Placental epithelial cell (primary cell): ENCODE results near the genes GNAI1 and GNAT3.

GRCh38 chr7:77606178-77606925 is 69.3 kb downstream of the PTPN12 start:
- CAGE, long polyA plus RNA, result no peak

DNA sequence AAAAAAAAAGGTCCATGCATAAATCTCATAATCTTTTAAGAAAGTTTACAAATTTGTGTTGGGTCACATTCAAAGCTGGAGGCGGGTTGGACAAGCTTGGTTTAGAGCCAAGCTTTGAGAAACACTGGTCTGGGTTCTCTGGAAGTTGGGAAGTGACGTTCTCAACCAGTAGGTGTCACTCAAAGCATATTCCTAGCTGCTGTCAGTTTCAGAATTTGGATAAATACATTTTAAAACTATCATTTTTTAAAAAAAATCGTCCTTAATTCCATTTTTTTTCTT is 222.3 kb upstream of the TMEM60 start:
- CAGE, long polyA plus RNA, result no peak

GRCh38 chr7:78284975-78285461 is 486.8 kb upstream of the TMEM60 start:
- CAGE, long polyA plus RNA, result no peak

DNA sequence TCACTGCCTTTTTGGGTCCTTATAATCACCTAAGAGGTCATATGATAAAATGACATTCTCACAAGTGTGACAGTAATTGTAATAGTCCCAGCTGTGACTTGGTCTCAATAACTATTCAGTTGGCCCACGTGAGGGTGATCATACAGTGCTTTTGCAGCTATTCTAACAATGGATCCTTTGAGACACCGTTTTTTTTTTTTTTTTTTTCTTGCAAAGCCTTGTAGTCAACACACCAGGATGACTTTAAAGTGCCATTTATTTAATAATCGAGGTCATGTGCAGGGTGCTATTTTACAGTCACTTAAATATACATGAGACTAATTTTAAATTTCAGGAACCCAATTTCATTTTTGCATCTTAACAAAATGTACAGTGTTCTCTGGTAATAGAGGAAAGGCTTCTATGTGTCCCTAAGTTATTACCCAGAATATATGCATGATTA is 760.4 kb upstream of the TMEM60 start:
- CAGE, long polyA plus RNA, result no peak

DNA sequence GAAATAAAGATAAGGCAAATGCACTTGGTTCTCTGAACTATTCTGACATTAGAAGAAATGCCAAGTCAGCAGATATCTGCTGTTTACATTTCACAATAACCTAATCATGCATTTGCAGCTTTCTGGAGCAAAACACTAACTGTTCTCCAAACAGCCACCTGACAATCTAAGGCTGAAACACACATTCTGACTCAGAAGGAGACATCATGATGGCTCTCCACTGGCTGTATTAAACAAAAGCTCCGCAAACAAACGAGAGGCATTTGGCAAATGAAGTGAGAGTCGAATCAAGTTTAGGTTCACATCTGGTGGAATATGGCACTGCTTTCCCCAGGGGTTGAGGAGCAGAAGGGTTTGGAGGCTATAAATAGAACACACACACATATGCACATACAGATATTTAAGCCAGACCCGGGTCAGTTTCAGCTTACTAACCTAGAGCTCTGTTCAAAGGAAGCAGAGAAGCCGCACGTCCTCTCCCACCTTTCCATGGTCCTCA is 683.0 kb downstream of the MAGI2 start:
- CAGE, long polyA plus RNA, result no peak

DNA sequence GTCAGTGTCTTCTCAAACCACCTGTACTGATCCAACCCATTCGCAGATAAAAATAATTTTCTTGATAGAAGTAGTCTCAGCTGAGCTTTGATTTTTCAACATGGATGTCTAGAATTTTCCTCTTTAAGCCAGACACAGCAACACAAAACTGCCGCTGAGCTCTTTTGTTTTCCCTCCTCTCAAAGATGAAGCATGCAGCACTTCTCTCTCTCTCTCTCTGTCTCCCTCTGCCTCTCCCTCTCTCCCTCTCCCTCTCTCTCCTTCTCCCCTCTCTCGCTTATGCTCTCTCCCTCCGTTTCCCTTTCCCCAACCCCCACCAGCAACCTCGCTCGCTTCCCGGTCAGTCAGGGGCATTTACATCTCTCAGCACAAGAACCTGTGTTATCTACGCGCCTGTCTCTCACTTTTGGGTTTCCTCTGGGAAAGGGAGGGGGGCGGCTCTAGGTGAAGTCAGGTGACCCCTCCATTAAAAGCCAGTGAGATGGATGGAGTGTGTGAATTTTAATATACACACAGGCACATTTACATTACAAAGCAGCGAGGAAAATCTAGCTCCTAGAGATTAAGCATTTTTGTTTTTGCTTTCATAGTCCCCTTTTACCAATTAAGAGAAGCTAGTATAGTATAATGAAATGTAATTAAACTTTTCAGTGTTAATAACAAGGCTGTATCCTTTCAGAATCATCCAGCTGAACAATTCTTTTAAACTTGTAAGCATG is 682.4 kb downstream of the MAGI2 start:
- CAGE, long polyA plus RNA, result no peak

- CAGE, long polyA plus RNA, result no peak
Measured at GRCh38 chr7:79235147-79235930, 218.1 kb downstream of the MAGI2 start.

GRCh38 chr7:79454405-79455207 is 1.1 kb upstream of the MAGI2 start:
- CAGE, long polyA plus RNA, result no peak

- CAGE, long polyA plus RNA, result no peak
Measured at GRCh38 chr7:80134206-80135308, at the start of gene GNAI1. GNAI1 (plus strand) TSS chr7:80134831.

DNA sequence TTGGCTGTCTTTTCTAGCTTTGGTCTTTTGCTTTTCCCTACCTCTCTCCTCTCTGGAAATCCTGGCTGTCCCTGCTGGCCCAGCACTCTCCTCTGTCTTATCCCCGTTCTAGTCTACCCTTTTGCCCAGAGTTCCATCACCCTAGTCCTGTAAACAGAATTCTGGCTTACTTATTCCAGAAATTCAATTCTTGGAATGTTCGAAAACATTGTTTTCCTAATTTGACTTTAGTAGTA is 3.0 kb downstream of the GNAI1 start:
- CAGE, long polyA plus RNA, result no peak

DNA sequence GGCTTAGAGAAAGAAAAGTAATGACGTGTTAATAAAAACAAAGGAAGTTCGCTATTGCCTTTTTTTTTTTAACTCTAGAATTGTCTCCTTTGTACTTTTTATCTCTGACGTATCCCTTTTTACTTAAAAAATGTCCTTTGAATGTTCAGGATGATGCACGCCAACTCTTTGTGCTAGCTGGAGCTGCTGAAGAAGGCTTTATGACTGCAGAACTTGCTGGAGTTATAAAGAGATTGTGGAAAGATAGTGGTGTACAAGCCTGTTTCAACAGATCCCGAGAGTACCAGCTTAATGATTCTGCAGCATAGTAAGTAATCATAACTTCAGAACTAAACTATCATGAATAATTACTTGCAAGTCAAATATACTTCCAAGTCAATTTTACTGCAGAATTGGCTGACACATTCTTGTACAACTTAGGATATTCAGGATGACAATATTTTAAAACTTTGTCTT is 64.5 kb downstream of the GNAI1 start:
- CAGE, long polyA plus RNA, result no peak

GRCh38 chr7:80500294-80500914 is 11.5 kb downstream of the GNAT3 start:
- CAGE, long polyA plus RNA, result no peak

- CAGE, long polyA plus RNA, result no peak
Measured at GRCh38 chr7:80511973-80512201, at the start of gene GNAT3. GNAT3 (minus strand) TSS chr7:80512064.

DNA sequence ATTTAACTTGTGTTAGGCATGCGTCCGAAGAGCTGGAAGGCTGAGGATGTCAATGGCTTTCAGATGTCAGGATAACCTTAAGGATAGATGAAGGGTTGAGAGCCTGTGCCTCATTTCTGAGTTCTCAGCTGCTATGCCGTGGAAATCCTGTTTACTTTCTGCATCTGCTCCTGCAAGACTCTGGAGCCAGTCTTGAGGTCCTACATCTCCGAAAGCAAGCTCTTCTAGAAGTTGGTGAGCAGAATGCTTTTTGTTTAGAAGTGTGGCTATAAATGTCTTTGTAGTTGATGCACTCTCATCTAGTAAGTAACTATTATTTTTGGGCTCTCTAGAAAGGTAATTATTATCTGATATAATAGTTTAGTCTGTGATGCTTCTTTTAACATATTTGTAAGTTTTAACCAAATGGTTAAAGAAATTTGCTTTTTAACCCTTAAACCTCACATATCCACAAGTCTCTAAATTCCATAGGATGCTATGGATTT is 36.3 kb upstream of the CD36 start:
- CAGE, long polyA plus RNA, result no peak

- CAGE, long polyA plus RNA, result no peak
Measured at GRCh38 chr7:80722826-80723171, 84.4 kb downstream of the CD36 start.

- CAGE, long polyA plus RNA, result no peak
Measured at GRCh38 chr7:80840260-80840630, 78.6 kb downstream of the SEMA3C start.

DNA sequence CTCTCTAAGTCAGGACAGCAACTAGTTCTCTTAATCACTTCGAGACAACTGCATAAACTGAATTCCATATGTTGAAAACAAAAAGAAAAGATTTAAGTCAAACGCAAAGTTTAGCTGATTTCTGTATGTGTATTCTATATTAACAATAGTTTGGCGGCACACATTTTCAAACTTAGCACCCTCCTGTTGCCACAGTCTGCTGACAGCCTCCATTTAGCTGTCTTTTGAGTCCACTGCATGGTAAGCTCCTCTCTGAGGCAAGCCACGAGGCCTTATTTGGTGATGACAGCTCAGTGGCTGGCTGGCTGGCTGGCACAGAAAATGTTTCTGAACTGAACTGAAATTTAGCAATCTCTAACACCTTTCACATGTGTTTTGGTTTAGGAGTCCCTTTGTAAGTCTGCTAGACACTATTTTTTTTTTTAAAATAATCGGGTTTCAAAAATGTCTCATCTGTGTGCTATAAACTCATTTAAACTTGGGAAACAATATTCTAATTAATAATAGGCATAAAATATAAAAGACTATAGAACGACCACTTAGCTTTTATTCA is 59.3 kb downstream of the SEMA3C start:
- CAGE, long polyA plus RNA, result no peak

DNA sequence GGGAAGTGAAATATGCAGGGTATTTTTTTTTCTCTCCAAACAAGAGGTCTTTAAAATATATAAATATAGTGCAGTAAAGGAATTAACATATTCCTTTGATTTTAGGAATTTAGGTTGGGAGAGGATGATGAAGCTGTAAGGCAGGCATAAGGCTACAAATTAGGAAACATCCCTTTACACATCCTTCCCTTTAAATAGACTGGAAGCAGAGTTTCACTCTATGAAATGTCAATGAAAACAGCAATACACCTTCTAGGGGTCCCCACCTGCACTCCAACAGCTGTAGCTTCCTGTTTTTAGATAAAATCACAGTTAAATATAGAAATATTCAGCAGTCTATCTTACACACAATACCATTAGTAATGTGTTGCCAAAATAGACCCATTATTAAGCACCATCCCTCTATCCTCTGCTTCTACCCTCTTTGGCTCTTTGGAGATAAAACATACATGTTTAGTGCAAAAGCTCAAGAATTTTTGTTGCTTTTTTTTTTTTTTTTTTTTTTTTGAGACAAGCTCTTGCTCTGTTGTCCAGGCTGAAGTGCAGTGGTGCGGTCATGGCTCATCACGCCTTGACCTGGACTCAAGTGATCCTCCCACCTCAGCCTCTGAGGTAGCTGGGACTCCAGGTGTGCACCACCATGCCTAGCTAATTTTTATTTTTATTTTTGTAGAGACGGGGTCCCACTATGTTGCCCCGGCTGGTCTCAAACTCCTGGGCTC is 237.3 kb downstream of the PCLO start:
- CAGE, long polyA plus RNA, result no peak

DNA sequence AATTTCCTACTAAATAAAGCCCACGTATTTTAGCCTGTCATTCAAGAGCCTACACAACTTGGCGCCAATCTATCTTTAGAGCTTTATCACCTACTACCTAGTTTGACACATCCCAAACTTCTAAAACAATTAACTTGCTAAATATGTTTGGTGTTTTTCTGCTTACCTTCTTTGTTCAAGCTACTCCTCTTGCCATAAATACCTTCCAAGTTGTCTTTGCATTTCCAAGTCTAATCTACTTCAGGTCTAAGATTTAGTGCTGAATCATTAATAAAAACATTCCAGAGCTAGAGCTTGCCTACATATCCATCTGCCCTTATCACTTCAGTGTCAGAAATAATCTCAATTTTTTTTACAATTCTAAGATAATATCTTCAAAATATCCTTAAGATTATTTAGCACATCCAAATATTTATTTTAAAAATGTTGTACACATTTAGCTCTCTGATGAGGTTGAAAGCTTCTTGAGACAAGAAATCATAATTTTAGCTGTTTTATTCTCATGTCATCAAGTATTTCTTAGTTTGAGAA is 466.4 kb downstream of the SEMA3D start:
- CAGE, long polyA plus RNA, result no peak

DNA sequence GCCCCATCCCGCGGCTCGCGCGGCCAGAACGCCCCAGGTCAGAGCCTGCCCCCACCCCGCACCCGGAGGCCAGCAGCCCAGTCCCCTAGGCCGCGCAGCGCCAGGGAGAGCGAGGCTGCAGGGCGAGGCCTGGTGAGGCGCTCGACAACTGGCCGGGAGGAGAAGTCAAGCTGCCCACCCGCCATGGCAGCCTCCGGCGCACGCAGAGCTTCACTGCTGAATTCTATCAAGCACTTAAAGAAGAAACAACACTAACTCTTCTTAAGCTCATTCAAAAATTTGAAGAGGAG is 246.9 kb downstream of the SEMA3D start:
- CAGE, long polyA plus RNA, result no peak